Frontal cortex (tissue), 2 donors: ENCODE results near the gene SH3GL3.

DNA sequence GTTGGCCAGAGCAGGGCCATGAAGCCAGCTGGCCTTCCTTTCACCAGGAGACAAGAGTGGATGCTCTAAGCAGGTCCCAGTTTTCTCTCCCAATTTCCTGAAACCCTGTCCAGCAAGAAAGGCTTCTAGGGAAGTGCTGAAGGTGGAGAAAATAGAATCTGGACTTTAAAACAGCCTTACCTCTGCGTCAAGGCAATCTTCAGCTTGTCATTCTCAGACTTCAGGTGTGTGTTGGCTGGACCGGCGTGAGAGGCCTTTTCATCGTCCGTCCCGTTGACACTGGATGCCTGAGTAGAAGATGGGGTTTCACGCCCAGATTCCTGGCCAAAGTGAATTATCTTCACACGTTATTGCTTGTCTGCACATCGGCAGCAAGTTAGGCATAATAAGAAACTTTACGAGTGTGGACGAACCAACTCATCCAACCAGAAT, 49.4 kb downstream of the WHAMM start:
- RAMPAGE, long total RNA = no peak

DNA sequence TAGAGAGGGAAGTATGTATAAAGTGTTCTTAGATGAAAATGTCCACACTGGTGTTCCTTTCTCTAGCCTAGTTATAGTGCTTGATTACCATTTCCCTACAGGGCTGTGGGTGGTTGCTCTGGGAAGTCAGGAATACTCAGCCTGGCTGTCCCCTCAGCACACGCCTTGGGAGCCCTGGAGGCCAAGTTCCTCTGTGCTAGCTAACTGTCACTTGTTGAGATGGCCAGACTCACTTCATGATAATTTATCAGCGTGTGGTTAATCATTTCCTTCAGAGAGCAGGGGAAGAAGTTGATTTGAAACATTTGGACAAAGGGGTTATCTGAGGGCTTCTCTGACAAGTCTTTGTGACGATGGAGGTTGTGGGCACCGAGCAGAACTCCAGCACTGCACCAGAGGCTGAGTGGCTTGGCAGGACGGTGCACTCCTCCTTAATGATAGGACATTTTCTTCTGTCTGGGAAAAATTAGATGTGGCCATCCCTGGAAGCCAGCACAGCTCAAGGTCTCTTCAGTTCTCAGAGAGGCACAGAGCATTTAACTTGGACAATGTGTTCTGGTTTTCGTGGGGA, 61.9 kb downstream of the WHAMM start:
- RAMPAGE, long total RNA = no peak

- RAMPAGE, long total RNA = no peak
Measured at GRCh38 chr15:82918733-82919956, 33.4 kb downstream of the HOMER2 start.

- RAMPAGE, long total RNA = no peak
Measured at GRCh38 chr15:82934445-82935033, 18.0 kb downstream of the HOMER2 start.

DNA sequence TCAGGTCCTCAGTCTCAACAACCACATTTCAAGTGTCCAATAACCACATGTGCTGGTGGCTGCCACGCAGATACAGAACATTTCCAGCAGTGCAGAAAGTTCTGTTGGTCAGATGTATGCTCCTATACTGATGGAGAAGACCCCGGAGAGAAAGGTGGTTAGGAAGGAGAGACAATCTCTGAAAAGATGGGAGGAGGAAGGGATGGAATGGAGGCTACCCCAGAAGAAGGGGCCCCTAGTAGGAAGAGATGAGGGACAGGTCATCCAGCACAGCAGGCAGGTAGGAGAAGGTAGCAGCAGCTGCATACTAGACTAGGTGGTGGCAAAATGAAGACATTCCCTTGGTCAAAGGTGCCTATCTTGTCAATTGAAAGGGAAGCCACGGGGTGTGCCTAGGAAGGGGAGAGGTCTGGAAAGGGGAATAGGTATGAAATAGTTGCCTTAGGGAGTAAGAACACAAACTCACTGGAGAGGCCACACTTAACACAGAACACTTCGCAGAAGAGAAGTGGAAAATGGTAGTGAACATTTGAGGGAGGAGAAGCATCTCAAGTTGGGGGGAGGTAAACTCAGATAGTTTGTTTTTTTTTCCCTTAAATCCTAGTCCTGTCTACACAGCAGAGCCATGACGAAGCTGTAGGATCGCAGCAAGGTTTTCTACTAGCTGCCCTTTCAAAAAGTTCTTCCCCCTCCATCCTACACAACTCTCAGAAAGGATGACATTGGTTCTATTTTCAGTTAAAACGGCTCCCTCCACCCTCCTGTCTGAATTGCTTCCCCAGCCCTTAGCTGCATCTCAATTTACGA, 2.5 kb downstream of the HOMER2 start:
- RAMPAGE, long total RNA = no peak

- RAMPAGE, long total RNA = no peak
Measured at GRCh38 chr15:83029683-83030347, 18.4 kb upstream of the C15orf40 start.

DNA sequence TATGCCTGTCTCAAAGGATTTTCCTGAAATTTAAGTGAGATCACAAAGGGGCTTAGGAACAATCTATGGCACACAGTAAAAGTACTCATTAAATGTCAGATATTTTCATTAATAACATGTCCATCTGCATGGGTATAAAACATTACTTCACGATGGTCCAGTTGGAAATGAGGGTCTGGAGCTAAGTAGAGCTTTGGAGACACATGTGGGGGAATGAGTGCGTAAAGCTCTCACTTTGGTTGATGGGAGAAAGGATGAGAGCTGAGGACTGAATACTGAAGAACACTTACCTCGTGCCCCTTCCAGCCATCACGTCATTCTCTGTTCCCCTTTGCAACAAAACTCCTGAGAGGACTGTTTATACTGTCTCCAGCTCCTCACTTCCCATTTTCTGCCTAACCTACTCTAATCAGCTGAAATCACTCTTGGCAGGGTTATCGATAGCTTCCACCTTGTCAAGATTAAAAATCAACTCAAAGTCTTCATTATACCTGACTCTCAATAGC, 4.5 kb downstream of the BTBD1 start:
- RAMPAGE, long total RNA = no peak

DNA sequence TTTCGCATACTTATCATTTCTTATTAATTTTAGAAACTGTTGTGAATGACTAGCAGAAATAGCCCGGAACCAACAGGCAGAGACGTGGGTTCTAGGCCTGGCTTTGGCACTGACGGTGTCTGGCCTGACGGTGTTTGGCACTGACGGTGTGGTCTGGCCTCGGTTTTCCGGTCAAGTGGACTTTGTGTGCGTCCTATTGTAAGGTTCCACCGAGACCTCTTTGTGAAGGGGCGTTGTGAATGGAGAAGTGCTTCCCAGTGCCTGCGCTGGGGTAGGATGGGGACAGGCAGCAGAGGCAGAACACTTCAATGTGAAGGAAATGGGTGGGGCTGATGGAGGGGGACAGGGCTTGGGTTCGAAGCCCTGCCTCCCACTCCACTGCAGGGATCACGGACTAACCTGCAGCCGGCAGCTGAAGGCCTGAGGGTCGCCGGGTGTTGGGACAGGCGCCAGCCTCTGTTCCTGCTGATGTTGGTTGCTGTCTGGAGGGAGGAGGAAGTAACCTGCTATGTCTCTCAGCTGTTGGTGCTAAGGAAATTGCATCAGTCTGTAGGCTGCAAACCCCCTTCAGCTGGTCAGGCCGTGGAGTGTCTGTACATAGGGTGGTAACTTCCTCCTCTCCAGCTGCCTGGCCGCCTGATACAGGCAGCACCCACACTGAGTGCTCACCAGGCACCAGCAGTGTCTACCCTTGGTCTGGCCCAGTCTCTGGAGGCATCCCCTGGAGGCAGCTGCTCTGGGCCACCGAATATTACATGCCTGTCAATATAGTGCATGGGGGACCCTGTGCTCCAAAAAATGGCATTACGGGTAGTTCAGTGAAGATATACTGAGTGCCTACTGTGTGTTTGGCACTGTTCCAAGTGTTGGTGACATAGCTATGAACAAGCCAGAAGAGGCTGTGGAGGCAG, 996 bp downstream of the TM6SF1 start:
- RAMPAGE, long total RNA = no peak

DNA sequence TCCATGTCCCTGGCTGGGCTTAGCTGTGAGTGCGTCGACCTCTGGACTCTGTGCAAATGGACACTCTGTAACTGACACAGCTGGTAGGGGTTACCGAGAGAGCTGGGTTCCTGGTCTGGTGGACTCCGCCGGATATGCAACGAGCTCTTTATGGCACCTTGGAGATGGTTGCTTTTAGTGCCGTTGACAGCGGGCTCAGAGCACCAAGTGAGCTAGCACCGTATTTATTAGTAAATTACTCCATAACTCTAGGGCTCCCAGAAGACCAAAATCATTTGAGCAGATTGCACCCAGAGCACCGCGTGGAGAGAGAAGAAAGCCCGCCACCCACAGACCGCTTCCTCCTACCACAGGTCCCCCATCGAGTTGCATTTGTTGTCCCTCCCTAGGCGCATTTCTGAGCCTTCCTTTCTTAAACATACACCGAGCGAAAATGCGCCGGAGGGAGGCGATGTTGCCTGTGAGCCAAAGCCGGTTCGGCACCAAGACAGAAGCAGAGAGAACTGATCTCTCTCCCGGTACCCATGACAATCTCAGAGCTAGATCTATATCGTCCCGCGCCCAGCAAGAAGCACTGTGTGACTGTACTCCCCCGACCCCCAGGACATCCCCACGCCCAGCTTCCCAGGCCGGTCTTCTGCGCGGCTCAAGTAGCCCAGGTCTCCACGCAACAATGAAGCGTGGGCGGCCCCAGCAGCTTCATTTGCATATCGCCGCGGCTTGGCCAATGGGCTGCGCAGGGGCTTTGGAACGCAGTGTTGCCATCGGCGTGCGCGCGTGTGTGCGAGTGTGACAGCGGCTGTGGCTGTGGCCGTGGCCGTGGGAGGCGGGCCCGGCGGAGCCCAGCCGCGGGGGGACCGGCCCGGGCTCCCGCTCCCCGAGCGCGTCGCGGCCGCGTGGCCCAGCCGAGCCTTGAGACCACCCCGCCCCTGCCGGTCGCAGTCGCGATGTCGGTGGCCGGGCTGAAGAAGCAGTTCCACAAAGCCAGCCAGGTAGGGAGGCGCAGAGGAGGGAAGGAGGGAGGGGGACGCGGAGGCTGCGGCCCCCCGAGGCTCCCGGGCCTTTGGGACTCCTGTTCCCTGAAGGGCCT, at the start of gene SH3GL3:
SH3GL3 (plus strand) TSS at position 755 of the 1,090 bp plus-strand sequence.
- RAMPAGE, long total RNA = no peak

DNA sequence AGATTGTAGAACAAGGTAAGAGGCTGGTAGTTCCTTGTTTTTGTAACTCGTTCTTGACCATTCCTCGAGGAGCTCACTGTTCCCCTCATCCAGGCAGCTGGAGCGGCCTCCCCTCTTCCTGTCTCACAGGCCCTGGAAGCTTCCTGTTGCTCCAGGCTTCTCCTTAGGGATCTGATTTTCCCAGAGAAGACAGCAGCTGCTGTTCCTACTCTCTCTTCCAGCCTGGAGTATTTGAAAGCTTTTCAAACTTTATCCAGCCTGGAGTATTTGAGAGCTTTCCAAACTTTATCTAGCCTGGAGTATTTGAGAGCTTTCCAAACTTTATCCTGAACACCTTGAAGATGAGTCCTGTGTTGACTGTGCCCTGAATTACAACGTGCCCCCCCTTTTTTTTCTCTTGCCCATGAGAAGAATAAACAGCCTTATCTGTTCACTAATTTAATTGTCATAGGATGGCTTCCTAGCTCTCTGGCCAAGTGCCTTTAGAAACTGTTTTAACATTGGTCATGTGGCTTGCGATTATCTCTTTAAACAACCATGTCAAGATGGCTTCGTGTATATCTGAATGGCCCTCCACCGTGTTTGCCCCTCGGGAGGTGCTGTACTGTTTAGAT, 4.7 kb downstream of the ADAMTSL3 start:
- RAMPAGE, long total RNA = no peak

- RAMPAGE, long total RNA = no peak
Measured at GRCh38 chr15:83819667-83820152, 165.8 kb downstream of the ADAMTSL3 start.

GRCh38 chr15:84798495-84799216, 18.5 kb upstream of the ALPK3 start:
- RAMPAGE, long total RNA = no peak

- RAMPAGE, long total RNA = no peak
Measured at GRCh38 chr15:84817704-84818586, 789 bp downstream of the ALPK3 start.

DNA sequence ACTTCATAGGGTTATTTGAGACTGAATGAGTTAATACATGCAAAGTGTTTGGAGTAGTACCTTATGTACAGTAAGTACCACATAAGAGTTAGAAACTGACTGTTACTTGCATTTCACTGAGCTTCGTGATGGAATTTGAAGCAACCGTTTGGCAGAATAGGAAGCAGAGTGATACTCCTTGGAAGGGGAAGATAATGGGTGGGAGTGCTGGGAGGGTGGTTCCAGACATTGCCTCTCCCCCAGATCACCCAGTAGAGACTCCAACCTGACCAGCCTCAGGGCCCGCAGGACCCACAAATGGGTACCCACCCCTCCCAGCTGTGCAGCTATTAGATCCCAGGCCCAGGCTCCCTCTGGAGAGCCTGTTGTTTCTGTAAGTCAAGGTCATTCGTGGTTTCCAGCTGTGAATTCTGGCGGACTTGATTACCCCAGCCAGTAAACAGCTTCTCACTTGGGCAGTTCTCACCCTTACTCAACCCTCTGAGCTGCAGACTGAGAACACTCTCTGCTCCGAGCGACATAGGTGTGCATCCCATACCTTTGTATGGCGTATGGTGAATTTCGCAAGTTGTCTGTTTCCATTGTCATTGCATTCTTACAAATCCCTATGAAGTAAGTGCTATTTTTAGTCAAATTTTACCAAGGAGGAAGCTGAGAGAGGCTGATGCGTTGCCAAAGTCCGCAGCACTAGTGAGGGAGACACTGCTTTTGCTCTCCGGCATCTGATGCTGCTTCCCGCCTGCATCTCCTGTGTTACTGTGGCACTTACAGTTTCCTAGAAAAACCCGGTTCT, 11.2 kb downstream of the ALPK3 start:
- RAMPAGE, long total RNA = no peak

GRCh38 chr15:84840541-84841377, 23.6 kb downstream of the ALPK3 start:
- RAMPAGE, long total RNA = no peak

GRCh38 chr15:84857731-84858619, 26.5 kb upstream of the SLC28A1 start:
- RAMPAGE, long total RNA = no peak

- RAMPAGE, long total RNA = no peak
Measured at GRCh38 chr15:84929883-84930515, 45.5 kb downstream of the SLC28A1 start.

DNA sequence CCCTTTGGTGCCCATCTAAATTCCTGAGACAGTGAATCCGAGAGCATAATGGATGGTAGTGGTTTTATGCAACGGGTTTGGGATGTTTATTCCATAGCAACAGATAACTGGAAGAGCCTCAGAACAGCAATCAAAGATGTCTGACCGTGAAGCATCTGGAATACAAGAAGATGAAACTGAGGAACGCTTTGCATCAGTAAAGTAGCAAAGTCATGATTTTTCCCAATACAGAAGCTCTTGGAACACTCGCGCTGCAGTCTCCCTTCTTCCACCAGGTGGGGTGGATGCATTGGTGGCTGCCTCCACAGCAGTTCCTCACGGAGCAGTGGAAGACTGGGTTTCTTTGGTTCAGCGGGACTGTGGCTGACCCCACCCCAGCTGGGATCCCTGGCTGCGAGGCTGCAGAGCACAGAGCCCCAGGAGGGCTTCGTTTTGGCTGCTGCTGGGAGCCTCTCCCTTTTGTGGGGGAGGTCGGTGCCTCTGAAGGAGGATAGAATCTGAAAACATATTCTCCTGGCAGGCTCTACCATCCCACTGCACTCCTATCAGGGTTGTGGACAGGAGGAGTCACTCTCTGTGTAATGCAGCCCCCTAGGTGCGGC, 26.3 kb upstream of the PDE8A start:
- RAMPAGE, long total RNA = no peak

DNA sequence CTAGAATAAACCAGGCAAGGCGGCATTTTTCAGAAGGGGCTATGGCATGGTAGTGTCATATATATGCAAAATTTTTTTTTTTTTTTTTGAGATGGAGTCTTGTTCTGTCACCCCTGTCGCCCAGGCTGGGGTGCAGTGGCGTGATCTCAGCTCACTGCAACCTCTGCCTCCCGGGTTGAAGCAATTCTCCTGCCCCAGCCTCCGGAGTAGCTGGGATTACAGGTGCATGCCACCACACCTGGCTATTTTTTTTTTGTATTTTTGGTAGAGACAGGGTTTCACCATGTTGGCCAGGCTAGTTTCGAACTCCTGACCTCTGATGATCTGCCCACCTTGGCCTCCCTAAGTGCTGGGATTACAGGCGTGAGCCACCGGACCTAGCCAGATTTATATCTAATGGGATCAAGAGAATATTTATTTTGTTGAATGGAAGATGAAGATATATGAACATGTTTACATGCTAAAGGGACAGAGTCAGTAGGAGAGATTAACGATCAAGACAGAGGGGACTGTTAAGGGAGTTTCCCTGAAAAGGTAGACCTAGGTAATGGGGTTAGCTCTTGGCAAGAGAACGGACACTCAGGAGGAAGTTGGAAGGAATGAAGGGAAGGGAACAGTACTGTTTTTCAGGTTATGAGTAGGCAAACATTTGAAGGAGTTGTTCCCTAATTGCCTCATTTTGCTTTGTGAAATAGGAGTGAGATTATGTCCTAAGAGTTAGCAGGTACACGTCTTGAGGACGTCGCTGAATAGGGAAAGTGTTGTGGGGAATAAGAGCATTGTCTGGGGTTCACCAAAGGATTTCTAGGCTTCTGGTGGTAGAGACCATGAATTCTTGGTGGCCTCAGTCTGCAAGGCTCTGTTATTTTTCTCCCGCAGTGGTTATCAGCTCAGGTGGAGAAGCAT, 41.1 kb downstream of the PDE8A start:
- RAMPAGE, long total RNA = no peak

- RAMPAGE, long total RNA = no peak
Measured at GRCh38 chr15:85023376-85024395, 42.0 kb downstream of the PDE8A start.